Fibroblast of villous mesenchyme (primary cell): ENCODE data around the gene SNX9.

DNA sequence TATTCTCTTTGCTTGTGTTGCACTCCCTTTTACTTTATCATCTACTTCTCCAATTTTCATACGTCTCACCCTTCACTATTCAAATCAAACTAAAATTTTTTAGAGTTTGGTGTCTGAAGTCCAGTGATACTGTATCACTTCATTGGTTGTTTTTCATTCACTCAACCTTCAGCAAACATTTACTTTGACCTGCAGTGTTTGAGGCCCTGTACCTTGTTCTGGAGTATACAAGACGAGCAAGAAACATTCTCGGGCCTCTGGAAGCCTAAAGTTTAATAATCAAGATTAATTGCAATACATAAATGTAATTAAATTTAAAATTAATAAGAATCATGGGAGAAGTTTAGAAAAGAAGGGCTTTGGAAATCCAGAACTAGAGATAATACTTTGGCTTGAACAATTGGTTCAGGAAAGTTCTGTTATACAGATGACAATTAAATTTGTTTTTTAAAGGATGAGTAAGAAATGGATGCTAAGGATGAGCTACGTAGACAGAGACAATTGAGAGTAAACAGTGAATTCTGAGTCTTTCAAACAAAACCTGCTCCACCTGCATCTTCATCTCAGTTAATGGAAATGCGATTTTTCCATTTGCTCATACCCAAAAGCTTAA lies 64.8 kb downstream of the SCAF8 start:
- CAGE, long polyA plus RNA, result no peak

GRCh38 chr6:154820087-154820435 lies 86.8 kb downstream of the SCAF8 start:
- CAGE, long polyA plus RNA, result no peak

GRCh38 chr6:154822507-154823636 lies 89.7 kb downstream of the SCAF8 start:
- CAGE, long polyA plus RNA, result no peak

DNA sequence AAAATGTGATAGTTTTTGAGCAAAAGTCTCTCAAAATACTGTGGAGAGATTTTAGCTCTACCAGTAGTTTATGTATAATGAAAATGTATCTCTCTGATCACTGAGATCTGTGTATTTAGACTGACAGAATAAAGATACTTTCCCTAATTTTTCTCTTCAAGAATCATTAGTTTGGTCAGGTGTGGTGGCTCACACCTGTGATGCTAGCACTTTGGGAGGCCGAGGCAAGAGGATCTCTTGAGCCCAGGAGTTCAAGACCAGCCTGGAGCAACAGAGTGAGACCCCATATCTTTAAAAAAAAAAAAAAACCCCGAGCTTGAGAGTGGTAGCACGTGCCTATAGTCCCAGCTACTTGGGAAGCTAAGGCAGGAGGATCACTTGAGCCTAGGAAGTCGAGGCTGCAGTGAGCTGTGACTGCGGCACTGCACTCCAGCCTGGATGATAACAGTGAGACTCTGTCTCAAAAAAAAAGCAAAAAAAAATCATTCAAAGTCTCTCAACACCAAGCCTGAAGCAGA lies 133.3 kb downstream of the TIAM2 start:
- CAGE, long polyA plus RNA, result no peak

DNA sequence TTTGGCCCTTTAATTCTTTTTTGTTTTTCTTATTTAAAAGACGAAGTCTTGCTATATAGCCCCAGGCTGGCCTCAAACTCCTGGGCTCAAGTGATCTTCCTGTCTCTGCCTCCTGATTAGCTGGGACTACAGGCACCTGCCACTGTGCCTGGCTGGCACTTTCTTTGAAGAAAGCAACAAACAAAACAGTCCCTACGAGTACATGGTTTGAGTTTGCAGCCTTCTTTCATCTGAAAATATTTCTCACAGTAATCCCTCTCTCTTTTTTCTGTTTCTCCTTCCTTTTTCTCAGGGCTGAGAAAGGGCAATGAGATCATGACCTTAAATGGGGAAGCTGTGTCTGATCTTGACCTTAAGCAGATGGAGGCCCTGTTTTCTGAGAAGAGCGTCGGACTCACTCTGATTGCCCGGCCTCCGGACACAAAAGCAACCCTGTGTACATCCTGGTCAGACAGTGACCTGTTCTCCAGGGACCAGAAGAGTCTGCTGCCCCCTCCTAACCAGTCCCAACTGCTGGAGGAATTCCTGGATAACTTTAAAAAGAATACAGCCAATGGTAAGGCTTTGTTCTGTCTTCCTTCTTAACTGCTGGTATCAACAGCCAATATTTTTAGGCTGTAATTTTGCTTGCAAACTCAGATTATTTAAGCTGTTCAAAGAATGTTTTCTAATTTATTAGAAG lies 80.7 kb upstream of the CLDN20 start:
- CAGE, long polyA plus RNA, result no peak

- CAGE, long polyA plus RNA, result no peak
Measured at GRCh38 chr6:155363885-155364223, 49.6 kb upstream of the TFB1M start.

- CAGE, long polyA plus RNA, result no peak
Measured at GRCh38 chr6:155782250-155782578, 326.6 kb upstream of the NOX3 start.

- CAGE, long polyA plus RNA, result no peak
Measured at GRCh38 chr6:156773583-156773904, 3.6 kb upstream of the ARID1B start.

DNA sequence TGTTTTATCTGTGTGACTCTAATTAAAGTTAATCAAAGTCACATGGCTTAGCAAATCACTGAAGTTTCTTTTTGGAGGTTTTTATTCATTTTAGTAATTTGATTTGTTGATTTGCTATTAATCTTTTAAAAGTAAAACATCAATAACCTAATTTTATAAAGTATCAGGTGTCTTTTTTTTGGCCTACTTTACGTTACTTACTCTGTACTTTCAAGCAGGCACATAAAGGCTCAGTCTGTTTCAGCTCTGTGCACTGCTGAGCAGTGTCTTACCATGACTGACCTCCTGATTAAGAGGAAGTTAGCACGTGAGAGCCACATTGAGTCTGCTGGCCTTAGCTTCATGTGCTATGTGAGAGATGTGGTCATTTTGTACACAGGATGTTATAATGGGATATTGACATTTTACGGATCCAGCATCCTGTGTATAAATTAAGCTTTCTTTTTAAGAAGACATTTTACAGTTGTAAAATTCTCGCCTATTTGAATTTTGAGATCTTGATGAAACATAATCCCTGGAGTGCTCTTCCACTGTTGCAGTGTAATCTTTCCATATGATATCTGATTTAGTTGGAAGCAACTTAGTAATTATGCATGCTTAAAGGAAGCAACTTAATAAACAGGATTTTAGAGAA lies 31.9 kb downstream of the ARID1B start:
- CAGE, long polyA plus RNA, result no peak

DNA sequence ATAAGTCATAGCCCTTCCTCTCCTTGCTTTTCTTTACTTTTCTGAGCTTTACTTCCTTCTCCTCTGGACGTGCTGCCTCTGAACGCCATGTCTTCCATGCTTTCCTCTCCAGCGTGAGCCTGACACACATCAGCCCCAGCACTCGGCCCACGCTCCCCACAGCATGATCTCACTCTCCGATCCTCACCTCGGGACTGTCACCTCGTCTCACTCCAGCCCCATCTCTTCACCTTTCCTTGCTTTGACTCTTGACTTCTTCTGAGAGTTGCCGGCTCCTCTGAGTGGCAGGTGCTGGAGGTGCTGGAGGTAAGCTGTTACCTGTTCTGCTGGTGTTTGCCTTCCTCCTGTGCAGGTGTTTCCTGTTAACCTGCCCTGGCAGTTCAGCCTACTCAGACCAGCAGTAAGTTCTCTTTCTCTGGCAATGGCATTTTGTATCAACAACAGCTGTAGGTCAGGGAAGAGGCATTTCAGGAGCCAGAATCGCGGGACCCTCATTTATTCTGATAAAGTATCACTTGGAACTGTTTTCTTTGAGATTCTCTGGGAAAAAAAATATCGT lies 106.4 kb downstream of the ARID1B start:
- CAGE, long polyA plus RNA, result no peak

DNA sequence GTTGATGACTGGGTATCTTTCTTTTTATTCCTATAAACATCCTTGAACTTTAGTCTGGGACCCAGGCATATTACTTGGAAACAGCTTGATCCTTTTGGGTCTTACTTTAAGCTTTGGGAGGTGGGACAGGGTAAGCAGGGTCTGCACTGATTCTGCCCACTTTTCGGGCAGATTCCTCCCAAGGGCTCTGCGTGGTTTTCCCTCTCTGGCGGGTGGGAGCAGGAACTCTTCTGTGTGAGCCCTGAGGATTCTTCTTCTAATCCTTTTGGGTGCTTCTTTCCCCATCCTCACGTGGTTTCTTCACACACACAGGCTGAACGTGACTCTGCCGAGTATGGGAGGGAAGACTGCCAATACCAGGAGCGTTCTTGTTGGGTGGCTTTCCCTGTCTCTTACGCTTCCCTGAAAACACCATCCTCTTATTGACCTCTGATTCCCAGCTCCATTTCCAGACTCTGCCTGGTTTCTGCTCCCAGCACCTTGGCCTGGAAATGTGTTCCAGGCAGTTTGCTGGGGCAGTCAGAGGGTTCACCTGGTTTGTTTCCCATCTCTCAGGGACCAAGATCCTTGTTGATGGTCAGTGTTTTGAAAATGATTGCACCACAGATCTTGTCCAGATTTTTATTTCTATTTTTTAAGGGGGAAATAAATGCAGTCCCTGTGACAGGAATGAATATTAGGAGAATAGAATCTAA lies 200.7 kb downstream of the ARID1B start:
- CAGE, long polyA plus RNA, result no peak

GRCh38 chr6:157029133-157029738 lies 252.1 kb downstream of the ARID1B start:
- CAGE, long polyA plus RNA, result no peak

DNA sequence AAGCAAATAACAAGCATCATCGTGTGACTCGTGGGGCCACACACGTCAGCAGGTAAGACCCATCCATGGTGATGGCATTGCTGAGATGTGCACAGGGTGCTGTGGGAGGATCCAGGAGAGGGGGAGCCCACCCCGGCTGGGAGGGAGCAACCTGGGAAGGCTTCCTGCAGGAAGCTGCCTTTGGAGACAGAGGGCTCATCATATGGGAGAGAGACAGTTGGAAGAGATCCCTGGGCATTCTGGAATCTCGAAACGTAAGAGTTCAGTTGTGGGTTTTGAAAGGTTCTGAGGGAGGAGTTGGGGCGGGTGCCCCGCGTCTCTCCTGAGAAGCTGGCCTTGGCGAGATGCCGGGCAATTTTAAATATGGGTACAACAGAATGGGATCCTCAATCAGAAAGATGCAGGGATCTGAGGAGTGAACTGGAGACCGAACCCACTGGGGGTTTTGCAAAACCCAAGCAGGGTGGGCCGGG lies 106.5 kb downstream of the TMEM242 start:
- CAGE, long polyA plus RNA, result no peak

GRCh38 chr6:157269058-157270086 lies 53.9 kb downstream of the TMEM242 start:
- CAGE, long polyA plus RNA, result no peak

- CAGE, long polyA plus RNA, result no peak
Measured at GRCh38 chr6:157527372-157528050, 146.5 kb downstream of the ZDHHC14 start.

GRCh38 chr6:157606700-157606966 lies 216.4 kb upstream of the SNX9 start:
- CAGE, long polyA plus RNA, result no peak

GRCh38 chr6:157717572-157717936 lies 105.5 kb upstream of the SNX9 start:
- CAGE, long polyA plus RNA, result no peak

GRCh38 chr6:157756648-157757382 lies 66.2 kb upstream of the SNX9 start:
- CAGE, long polyA plus RNA, result no peak

- CAGE, long polyA plus RNA, result no peak
Measured at GRCh38 chr6:157822293-157823545, at the start of gene SNX9. Gene SNX9 (plus strand): TSS chr6:157823246.

- CAGE, long polyA plus RNA, result no peak
Measured at GRCh38 chr6:157951782-157952251, 29.8 kb upstream of the SYNJ2 start.